Cardiac atrium fibroblast (primary cell): Measurements from ENCODE around the genes BMT2 and MET.

GRCh38 chr7:112484507-112485136 is 3.8 kb downstream of the LSMEM1 start:
- RAMPAGE, long total RNA = no peak

GRCh38 chr7:112485629-112486081 is 4.9 kb downstream of the LSMEM1 start:
- RAMPAGE, long total RNA = no peak

DNA sequence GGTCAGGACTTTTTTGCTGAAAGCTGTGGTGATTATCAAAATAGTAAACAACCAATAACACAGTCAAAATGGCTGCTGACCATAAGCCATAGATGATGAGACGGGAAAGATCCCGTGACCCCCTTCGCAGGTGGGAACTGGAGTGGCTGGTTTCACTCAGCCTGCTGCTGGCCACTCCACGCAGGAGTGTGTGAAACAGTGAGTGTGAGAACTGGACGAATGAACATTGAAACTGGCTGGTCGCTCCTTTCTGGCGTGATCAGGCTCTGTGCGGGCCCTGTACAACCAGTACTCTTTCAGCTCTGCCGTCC is 28.0 kb downstream of the LSMEM1 start:
- RAMPAGE, long total RNA = no peak

GRCh38 chr7:112617735-112618296 is 137.0 kb downstream of the LSMEM1 start:
- RAMPAGE, long total RNA = no peak

DNA sequence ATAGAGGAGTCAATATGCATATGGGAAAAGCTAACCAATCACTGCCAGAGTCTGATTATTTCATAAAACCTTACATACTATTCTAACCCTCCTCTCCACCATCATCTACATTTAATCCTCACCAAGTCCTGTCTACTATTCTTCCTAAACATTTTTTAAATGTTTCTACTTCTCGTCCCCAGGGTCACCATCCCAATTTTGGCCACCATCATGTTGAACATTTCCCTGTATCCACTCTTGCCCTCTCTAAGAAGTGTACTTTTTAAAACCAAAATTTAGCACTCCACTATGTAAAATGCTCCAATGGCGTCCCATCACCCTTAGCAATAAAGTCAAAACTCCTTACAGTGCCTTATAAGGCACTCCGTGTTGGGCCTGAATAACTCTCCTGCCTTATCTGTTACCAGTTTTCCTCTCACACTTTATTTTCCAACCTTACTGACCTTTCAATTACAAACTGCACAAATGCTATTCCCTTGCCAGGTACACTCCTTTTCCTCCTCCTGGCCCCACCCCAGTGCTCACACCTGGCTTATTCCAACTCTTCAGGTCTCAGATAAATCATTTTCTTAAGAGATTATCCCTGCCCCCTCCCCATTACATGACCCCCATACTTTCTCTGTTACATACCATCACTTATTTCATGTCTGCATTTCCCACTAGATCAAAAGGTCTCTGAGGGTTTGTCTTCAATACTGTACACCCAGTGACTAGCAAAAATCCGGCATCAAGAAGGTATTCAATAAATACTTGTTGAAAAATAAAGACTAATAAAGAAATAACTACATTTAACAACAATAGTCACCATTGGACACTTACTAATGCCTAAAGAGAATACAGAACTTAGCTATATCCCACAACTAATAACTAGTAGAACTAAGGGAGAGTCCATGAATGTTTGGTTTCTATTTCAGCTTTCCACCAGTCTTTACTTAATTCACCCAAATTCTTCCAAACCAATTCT is 1.3 kb downstream of the TMEM168 start:
- RAMPAGE, long total RNA = no peak

GRCh38 chr7:112938979-112939981 is at the start of gene BMT2:
BMT2 (minus strand) TSS chr7:112939875.
- RAMPAGE, long total RNA = start-site peak on the minus strand at chr7:112939762-112939802, 26 and 19 reads in 2 replicates

DNA sequence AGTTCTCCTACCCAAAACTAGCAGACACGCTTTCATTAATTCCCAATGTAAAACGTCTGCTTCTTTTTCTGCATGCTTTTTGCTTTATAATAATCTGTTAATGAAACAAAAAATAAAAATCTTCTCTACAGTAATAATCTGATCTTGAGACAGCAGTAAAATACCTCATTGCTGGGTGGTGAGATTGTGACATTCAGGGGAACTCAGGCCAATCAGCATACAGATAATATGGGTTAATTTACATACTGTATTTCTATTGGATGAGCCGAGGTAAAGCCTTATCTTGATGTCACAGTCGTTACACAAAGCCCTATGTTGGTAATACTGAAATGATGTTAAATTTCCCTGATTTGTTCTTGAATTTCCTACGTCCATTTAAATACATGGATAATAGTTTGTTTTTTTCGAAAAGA is 972 bp upstream of the GPR85 start:
- RAMPAGE, long total RNA = no peak

DNA sequence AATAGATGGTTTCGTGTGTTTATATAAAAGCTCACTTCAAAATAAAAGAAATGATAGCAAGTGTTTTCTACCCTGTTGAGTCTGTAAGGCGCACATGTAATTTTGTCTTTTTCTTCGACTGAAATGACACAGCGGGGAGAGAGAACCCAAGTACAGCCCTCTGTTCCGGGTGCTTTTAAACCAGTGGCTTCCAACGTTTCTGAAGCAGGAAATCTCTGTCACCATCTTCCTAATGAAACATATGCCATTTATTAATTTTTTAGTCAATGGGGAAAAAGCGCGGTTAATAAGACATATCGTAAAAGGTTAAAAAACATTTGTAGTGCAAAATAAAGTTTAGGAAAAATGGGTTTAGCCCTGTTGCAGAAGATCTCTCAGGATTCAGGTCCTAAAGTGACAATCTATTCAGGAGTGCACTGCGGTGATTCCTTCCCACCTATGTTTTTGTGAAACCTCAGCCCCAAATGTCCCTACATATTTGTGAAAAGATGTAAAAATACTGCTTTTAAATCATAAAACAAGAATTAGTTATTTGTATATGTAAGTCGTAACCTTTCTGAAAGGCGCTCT is 464 bp upstream of the SMIM30 start:
- RAMPAGE, long total RNA = no peak

- RAMPAGE, long total RNA = no peak
Observed at GRCh38 chr7:113142818-113143151, 24.4 kb upstream of the SMIM30 start.

GRCh38 chr7:114921687-114921959 is 271 bp upstream of the MDFIC start:
- RAMPAGE, long total RNA = no peak

- RAMPAGE, long total RNA = no peak
Observed at GRCh38 chr7:114924018-114924363, 2.1 kb downstream of the MDFIC start.

DNA sequence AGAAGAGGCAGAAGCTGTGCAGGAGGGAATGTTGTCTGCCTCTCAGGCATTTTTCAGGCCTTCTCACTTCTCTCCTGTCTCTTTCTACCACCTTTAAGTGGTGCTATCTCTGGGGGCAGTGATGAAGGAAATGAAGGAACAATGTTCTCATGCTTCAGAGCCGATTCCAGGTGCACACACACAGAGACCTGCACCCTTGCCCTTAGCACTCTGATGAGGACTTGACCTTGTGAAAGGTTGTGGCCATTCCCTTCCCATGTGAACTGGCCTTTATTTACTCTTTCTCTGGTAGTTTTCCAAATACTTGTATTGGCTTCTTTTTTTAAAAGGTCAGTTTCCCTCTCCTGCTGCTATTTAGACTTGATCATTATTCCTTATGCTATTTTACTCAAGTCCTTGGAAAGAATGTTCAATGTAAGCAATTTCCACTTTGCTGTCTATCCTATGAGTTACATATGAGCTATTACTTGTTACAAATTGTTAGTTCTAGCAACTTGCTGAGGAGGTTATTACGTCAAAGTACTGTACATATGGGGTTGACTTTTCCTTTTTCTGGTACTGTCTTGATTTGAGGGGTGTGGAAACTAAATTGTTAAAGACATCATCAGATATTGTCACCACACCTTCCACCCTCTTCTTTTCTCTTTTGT is 188.7 kb downstream of the MDFIC start:
- RAMPAGE, long total RNA = no peak

DNA sequence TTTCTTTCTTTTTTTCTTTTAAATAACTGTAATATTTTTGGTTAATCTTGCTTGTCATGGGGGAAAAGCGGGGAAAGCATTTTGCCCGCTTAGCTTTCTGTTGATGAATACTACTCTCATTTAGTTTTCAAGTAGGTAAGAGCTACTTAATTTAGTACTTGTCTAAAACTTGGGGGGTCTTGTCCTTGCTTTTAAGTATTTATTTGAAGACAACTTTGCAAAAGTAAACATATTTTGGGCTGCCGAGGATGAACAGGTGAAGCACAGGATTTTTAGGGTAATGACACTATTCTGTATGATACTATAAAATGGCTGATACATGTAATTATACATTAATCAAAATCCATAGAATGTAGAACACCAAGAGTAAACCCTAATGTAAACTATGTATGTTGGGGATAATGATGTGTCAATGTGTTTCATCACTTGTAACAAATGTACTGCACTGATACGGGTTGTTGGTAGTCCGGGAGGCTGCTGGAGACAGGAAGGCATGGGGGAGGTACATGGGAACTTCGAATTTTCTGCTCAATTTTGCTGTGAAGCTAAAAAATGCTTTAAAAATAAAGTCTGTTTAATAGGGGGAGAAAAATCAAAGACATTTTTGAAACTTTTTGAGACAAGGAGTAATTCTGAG is 1.8 kb downstream of the TES start:
- RAMPAGE, long total RNA = no peak

- RAMPAGE, long total RNA = no peak
Observed at GRCh38 chr7:116439770-116440393, 59.7 kb upstream of the CAV2 start.

GRCh38 chr7:116446401-116446925 is 53.1 kb upstream of the CAV2 start:
- RAMPAGE, long total RNA = no peak

DNA sequence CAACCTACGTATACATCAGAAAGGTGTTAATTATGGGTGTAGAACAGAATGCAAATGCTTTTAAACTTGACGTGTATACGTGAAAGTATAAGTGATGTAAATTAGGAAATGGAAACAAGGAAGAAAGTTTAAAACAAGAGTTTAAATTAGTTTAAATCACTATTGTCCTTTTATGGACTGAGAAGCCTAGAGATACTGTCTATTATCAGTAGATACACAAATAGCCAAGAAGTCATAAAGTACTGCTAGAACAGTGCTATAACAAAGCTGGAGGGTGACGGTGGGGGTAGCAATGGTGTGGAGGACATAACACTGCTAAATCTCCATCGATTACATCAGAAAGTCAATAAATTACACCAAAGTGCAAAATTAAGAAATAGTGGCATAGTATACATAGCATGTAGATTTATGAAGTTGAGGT is 50.1 kb upstream of the CAV2 start:
- RAMPAGE, long total RNA = no peak

- RAMPAGE, long total RNA = no peak
Observed at GRCh38 chr7:116629001-116629284, 43.1 kb upstream of the MET start.

DNA sequence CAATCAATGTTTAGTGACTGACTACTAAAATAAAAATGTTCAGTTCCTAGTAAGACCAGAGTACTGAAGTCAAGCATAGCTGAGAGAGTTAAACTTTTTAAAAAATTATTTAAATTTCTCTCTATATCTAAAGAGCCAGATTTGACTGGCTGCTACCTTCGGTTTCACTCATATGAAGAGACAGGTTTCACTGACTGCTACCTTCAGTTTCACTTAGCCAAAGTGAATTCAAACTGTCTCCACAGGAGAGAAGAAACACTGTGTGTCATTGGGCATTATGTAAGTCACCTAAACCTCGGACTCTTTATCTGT is 41.7 kb upstream of the MET start:
- RAMPAGE, long total RNA = no peak

- RAMPAGE, long total RNA = no peak
Observed at GRCh38 chr7:116672132-116673032, at the start of gene MET. MET (plus strand) TSS chr7:116672196.

DNA sequence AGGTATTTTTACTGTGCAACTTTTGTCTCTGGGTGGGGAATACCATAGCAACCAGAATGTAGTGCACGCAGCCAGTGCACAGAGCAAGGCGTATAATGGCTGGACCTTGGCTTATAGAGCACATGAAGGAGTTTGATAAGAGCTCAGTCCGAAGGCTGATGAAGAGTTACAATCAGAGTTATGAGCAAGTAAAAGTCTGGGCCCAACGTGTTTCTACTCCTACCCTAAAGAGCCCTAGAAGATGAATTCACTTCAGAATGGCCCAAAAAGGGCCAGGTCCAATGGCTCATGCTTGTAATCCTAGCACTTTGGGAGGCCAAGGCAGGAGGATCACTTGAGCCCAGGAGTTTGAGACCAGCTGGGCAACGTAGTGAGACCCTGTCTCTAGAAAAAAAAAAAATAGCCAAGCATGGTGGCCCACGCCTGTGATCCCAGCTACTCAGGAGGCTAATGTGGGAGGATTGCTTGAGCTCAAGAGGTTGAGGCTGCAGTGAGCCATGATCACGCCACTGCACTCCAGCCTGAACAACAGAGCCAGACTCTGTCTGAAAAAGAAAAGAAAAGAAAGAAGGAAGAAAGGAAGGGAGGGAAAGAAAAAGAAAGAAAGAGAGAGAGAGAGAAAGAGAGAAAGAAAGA is 82.4 kb downstream of the MET start:
- RAMPAGE, long total RNA = no peak